ENCODE measurements around the genes TSHZ3, RHPN2, GPATCH1 and CEBPA.

GRCh38 chr19:30008921-30009439 lies 66.9 kb downstream of the URI1 start:
- RRBS, 2 experiments: no CpG with 5 or more reads among the region's 10 CpGs

GRCh38 chr19:30222573-30222824 lies 149.7 kb upstream of the ZNF536 start:
- RRBS, 2 experiments: 70 to 73% methylated on average over 27 of the region's 29 CpGs

DNA sequence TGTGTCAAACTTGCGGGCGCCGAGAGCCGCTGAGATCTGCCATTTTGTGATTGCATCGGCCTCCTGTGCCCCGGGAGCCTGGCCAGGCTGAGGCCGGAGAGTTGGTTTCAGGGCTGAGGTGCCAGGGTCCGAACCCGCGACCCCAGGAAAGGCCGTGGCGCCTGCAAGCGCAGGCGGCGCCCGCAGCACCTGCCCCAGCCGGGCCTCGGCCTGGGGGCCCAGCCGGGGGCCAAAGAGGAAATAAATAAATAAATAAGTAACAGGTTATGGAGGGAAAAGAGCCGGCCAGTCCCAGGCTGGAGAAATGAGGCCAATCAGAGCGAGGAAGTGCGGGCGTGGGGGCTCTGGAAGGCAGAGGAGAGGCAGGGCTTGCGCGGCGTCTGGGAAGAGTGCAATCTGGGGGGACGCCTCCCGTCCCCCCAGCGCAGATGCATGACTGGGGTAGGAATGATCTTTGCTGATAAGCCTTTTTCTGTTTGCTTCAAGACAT lies 145.7 kb upstream of the ZNF536 start:
- RRBS, 2 experiments: 12 to 20% methylated on average over 6 to 7 of the region's 29 CpGs

DNA sequence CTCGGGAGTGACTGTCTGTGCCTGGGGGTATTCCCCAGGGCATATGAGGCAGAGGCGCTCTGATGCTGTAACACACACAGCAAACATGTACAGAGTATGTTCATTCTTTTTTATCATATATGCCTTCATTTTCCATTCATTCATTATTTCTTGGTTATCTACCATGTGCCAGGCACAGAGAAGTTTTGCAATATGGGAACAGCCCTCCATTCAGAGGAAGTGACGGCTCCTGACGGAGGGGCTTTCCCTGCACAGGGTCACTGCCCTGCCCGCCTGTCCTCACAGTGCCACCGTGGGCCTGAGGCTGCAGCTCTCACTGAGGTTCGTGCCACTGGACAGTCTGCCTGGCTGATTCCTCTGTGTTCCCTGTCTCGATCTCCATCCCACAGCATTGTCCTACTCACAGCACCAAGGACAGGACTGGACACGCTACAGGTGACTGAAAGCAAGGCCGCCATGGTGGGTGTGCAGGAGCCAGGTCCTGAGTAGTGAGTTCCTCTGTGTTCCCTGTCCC lies 92.7 kb downstream of the TSHZ3 start:
- RRBS, 2 experiments: no CpG with 5 or more reads among the region's 10 CpGs

- RRBS, 2 experiments: 16 to 20% methylated on average over 6 to 8 of the region's 104 CpGs
Measured at GRCh38 chr19:31349093-31349921, at the start of gene TSHZ3. TSHZ3 (minus strand) TSS chr19:31349436.

DNA sequence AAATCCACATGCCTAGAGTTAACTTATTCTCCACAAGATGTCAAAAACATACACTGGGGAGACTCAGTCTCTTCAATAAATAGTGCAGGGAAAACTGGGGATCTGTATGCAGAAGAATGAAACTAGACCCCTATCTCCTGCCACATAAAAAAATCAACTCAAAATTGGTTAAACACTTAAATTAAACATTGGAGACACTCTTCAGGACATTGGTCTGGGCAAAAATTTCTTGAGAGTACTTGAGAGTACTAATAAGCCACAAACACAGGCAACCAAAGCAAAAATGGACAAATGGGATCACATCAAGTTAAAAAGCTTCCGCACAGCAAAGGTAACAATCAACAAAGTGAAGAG lies 485.9 kb upstream of the TSHZ3 start:
- RRBS, 2 experiments: no CpG with 5 or more reads among the region's 1 CpG

DNA sequence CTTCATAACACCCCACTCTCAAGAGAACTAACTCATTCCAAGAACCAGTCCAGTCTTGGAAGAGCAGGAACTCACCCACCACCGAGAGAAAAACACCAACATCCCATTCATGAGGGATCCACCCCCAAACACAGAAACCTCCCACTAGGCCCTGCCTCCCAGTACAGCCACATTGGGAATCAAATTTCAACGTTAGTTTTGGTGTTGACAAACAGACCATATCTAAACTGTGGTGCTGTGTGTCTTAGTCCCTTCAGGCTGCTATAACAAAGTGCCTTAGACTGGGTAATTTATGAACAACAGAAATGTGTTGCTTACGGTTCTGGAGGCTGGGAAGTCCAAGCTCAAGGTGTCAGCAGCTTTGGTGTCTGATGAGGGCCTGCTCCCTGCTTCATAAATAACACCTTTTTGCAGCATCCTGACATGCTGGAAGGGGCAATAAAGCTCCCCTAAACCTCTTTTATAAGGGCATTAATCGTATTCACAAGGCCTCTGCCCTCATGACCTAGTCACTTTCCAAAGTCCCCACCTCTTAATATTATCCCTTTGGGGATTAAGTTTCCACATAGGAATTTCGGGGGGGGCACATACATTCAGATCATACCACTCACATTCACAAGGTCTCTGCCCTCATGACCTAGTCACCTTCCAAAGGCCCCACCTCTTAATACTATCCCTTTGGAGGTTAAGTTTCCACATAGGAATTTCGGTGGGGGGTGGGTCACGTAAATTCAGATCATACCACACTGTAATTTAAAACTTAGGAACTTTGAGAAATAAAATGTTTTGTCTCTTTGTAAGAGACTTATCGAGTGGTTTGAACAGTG lies 27.4 kb downstream of the ZNF507 start:
- RRBS, 2 experiments: no CpG with 5 or more reads among the region's 8 CpGs

- RRBS, 2 experiments: no CpG with 5 or more reads among the region's 16 CpGs
Measured at GRCh38 chr19:32403954-32404782, 1.4 kb upstream of the DPY19L3 start.

- RRBS, 2 experiments: no CpG with 5 or more reads among the region's 6 CpGs
Measured at GRCh38 chr19:32649904-32650157, 25.1 kb downstream of the ANKRD27 start.

DNA sequence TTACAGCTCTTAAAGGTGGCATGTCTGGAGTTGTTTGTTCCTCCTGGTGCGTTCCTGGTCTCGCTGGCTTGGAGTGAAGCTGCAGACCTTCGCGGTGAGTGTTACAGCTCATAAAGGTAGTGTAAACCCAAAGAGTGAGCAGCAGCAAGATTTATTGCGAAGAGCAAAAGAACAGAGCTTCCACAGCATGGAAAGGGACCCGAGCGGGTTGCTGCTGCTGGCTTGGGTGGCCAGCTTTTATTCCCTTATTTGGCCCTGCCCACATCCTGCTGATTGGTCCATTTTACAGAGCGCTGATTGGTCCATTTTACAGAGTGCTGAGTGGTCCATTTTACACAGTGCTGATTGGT lies 8.3 kb downstream of the NUDT19 start:
- RRBS, 2 experiments: no CpG with 5 or more reads among the region's 8 CpGs

DNA sequence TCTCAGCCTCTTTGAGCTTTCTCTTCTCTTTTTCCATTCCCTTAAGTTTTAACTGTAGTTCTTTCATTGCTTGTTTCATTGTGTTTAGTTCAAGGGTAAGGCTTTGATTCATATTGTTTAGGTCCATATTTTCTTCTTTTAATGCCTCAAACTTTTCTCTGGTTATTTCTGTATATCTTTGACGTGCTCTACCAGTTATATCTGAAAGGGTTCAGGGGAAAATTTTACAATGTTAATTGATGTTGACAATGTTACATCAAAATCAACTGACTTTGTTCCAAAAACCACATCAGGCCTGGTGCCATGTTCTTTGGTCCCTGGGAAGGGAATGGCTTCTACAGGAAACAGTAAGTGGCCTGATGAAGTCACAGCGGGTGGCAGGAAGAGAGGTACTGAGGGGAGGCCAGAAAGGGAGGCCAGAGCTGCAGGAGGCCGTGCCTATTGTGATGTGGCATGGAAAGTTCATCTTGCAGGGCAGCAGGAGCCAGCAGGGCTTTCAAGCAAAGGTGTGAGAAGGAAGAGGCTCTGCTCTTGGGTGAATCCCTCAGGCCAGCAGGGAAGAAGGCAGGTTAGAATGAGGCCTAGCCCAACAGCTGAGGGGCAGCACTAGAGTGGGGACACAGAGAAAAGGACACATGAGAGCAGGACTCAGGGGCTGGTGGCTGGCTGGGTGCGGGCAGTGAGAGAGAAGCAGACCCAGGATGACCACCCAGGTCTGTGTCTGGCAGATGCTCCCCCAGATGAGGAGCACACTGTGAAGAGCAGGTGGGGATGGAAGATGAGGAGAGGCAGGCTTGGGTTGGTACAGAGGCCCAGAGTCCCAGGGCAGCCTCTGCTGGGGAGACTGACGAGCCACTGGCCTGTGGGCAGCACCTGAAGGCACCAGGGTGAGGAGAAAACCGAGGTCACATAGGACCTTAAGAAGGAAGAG lies 38.0 kb downstream of the CEP89 start:
- RRBS, 2 experiments: no CpG with 5 or more reads among the region's 6 CpGs

- RRBS, 2 experiments: no CpG with 5 or more reads among the region's 4 CpGs
Measured at GRCh38 chr19:33052107-33052787, 12.4 kb downstream of the RHPN2 start.

- RRBS, 2 experiments: 1 to 5% methylated on average over 7 to 15 of the region's 93 CpGs
Measured at GRCh38 chr19:33064761-33065594, at the start of gene RHPN2. RHPN2 (minus strand) TSS chr19:33064888.

GRCh38 chr19:33080532-33081966 lies at the start of gene GPATCH1:
GPATCH1 (plus strand) TSS chr19:33081181.
- RRBS, 2 experiments: 1 to 5% methylated on average over 25 of the region's 71 CpGs

DNA sequence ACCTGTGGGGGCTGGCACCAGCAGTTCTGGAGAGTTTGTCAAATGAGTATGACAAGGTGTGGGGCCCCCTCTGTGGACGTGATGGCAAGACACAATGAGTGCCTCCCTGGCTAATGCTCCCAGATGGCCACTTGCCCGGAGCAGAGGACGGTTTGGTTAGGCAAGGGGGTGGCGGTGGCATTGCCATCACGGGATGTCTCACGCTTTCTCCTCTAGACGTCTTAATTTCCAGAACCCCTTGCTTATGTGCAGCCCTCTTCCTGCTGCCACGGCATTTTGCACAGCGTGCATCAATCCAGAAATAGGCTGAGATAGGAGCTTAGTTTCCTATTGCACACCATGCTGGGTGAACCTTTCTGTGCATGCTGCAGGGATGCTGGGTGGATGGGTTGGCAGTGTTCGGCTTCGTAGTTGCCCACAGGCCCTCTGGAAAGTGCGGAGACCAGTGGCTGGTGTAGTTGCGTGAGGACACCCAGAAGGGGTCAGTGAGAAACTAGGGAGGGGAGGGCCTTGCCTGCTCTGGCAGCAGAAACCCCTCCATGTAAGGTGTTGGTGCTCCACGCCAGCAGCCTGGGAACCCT lies 18.1 kb upstream of the LRP3 start:
- RRBS, 2 experiments: no CpG with 5 or more reads among the region's 14 CpGs

- RRBS, 2 experiments: 15 to 27% methylated on average over 3 of the region's 16 CpGs
Measured at GRCh38 chr19:33241103-33241661, 15.5 kb upstream of the SLC7A10 start.

DNA sequence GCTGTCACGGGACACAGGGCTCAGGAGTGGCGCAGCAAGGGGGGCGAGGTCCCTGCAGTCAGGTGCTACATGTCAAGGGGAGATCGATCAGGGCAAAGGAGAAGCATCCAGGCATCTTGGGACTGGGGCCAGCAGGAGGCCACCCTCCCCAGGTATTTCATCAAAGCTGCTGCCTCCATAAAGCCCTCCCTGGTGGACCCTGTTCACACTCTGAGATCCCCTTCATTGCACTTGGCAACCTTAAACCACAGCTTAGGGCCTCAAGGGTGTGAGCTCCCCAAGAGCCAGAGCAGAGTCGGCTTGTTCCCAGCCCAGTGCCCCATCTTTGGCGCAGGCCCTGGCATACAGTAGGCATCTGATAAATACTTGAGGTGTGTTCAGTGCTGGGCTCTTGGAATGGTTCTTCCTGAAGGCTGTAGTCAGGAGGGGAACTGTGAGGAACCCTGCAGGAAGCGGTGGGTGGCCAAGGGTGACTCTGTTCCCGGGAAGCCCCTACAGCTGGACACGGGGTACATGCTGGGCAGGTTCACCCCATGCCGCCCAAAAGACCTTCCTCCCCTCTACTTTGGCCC lies 4.5 kb downstream of the CEBPA start:
- RRBS, 2 experiments: 52 to 68% methylated on average over 2 of the region's 10 CpGs

GRCh38 chr19:33302366-33303023 lies at the start of gene CEBPA:
CEBPA (minus strand) TSS chr19:33302534.
- RRBS, 2 experiments: 2 to 5% methylated on average over 42 to 53 of the region's 90 CpGs

DNA sequence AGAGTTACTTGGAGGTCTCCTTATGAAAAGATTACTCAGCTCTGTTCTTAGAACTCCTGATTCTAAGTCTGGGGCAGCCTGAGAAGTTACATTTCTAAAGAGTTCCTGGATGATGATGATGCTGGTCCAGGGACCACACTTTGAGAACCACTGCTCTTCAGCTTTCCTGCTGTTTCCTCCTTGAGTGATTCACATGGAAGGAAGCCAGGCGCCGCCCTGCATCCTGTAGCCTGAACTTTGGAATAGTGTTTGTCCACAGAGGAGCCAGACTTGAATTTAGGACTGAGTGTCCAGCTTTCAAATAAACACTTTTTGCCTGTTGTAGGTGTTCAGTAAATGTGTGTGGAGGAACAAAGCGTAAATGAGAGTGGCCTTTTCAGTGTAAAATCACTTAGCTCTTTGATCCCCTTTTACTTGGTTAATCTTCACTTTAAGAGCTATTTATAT lies 3.0 kb downstream of the CEBPG start:
- RRBS, 2 experiments: no CpG with 5 or more reads among the region's 3 CpGs

GRCh38 chr19:33422895-33423274 lies 49.4 kb downstream of the CEBPG start:
- RRBS, 2 experiments: no CpG with 5 or more reads among the region's 2 CpGs